ENCODE results near the gene TJP2.

DNA sequence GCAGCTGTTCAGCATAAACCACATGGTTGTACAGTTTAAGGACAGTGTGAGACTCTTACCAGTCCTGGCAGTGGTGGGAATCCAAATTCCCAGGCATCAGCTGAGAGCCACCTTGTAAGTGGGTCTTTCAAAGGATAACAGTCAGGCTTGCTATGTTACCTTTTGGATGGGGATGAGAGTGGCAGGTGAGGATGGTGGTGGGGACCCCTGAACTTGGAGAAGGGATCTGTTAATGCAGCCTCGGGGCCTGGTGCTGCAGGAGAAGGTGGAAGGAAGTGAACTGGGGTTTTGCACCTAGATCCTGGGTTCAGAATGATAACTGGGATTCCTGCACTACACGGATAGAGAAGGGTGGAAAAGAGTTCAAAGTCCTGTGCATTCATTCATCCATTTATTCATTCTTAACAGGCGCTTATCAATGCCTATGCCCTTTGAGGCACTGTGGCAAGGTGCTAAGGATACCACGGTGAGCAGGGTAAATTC, 41.8 kb upstream of the TJP2 start:
- PRO-cap, 3 experiments = no peak in any of the 3 experiments
- RAMPAGE, long total RNA = no peak

DNA sequence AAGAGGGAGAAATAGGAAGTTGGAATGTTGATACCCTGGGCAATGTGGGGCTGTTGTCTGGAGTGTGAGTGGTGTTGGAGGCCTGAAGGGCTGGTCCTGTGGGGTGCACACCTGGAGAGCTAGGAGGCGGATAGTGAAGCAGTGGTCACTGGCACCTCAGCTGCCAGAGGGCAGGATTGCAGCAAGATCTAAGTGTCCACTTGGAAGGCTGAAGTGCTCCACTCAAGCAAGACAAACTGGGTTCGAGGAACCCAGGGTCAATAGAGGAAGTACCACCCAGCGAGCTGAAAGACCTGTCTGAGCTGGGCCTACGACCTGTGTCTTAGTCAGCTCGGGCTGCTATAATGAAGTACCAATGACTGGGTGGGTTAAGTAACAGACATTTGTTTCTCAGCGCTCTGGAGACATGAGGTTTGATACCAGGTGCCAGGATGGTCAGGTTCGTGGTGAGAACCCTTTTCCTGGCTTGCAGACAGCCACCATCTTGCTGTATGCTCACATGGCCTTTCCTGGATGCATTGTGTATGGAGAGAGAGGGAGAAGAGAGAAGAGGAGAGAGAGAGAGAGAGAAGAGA, 39.6 kb upstream of the TJP2 start:
- PRO-cap, 3 experiments = no peak in any of the 3 experiments
- RAMPAGE, long total RNA = no peak

DNA sequence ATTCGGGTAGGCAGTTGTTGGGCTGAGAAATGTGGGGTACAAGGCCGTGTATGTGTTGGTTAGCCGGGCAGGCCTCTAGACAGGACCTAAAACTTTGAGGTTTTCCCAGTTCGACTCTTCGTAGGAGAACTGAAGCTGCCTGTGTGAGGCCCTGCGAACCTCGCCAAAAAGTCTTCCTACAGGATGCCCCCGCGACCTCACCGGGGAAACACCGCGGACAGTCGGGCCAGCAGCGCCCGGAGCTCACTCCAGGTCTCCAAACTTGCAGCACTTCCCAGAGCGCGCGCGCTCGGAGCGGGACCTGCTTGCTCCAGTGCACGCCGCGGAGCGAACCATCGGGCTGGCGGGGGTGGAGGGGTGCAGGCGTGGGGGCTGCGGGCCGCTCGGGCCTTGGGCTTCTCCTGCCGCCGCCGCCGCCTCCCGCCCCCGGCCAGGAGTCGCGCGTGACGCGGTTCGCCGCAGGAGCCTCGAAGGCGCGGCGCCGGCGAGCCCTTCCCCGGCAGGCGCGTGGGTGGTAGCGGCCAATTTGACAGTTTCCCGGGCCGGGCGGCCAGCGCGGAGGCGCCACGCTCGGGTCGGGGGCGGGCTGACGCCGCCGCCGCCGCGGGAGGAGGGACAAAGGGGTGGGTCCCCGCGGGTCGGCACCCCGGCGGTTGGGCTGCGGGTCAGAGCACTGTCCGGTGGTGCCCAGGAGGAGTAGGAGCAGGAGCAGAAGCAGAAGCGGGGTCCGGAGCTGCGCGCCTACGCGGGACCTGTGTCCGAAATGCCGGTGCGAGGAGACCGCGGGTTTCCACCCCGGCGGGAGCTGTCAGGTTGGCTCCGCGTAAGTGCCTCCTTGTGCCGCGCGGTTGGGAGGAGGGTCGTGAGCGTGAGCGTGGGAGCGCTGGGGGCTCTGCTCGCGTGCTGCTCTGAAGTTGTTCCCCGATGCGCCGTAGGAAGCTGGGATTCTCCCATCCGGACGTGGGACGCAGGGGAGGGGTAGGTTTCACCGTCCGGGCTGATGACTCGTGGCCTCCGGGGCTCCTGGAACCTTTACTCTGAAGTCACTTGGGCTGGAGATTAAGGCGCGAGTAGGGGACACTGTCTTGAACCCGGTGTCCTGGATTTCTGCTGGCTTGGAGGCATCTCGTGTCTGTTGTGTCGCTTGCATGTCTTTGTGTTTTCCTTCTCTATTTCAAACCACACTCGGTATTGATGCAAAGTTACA, at the start of gene TJP2:
TJP2 (plus strand) TSS at position 668 of the 1,207 bp plus-strand sequence.
- PRO-cap, 3 experiments = peak in 3 of 3 experiments; most common plus-strand start position 673 of the sequence (in 3); most common minus-strand start position 287 of the sequence (in 2)
- RAMPAGE, long total RNA = no peak

DNA sequence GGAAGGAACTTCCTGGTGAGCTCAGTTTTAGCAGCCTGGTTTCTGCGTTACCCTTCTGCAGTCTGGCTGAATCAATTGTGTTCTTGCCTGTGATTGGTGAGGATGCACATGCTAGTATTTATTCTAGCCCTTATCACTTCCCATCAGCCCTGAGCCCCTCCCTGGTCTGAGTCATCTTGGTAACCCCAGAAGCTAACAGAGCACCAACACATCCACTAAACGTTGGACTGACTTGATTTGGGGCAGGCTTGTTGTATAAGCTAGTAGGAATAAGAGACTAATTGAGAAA, 6.6 kb downstream of the TJP2 start:
- PRO-cap, 3 experiments = peak in 1 of 3 experiments; most common minus-strand start position 64 of the sequence (in 1)
- RAMPAGE, long total RNA = no peak

DNA sequence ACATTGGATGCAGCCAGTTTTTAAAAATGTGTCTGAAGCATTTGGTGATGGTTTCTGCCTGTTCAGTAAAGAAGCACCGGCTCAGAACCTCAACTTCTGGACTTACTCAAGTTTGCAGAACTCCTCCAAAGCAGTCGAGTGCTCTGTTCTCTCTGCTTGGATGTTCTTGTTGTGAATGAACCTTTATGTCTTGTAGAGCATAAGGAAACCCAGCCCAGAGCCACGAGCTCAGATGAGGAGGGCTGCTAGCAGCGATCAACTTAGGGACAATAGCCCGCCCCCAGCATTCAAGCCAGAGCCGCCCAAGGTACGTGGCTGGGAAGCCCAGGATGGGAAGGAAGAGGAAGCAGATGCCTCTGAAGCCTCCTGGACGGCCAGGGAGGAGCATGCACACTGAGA, 75.1 kb downstream of the TJP2 start:
- PRO-cap, 3 experiments = no peak in any of the 3 experiments
- RAMPAGE, long total RNA = no peak

DNA sequence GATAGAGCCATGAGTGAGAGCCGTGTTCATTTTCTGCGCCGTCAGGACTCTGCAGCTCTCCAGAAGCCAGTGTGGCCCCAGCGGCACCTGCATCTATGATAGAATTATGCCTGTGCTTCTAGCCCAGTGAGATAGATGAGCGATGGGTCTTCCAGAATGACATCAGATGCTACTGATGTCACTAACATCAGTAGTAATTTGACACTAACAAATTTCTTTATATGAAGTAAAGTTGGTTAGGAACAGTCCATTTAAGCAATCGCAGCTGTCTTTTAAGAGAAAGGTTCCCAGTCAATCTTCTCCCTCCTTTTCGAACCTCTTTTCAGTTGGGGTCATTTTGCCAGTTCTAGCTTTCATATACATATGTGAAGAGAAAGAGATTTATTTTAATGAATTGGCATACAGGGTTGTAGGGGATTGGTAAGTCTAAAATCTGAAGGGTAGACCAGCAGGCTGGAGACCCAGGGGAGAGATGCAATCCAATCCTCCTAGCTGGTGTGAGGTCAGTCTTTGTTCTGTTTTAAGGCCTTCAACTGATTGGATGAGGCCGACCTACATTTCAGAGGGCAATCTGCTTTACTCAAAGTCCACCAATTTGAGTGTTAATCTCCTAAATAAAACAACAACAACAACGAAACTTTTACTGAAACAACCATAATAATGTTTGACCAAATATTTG, 68.0 kb upstream of the ENTREP1 start:
- PRO-cap, 3 experiments = no peak in any of the 3 experiments
- RAMPAGE, long total RNA = no peak

DNA sequence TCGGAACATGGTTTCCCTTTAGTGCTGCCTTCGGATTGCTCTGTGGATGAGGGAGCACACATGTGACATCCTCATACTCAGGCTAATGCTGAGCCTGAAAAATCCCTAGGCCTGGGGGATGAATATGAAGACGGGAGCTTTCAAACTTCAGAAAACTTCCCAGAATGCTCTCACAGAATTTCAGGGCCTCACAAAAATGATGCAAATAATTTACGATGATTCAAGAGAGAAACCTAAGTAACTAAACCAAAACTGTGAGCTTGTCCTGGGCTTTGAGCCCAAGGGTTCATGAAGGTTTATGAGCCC, 145.3 kb downstream of the ENTREP1 start:
- PRO-cap, 3 experiments = no peak in any of the 3 experiments
- RAMPAGE, long total RNA = no peak

DNA sequence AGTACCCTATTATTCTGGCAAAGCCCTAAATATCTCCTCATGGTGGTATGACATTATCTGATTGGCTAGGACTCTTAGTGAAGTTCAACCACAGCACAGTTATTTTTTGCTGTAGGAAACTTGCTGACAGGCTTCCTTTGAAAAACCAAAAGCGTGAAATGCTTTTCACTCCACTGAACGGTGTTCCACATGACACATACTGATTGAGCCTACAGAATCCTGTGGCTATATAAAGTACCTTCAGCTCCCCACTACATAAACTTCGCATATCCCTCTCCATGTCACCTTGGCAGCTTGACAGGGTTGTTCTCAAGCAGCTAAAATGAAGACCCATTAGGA, 91.7 kb downstream of the APBA1 start:
- PRO-cap, 3 experiments = no peak in any of the 3 experiments
- RAMPAGE, long total RNA = no peak

DNA sequence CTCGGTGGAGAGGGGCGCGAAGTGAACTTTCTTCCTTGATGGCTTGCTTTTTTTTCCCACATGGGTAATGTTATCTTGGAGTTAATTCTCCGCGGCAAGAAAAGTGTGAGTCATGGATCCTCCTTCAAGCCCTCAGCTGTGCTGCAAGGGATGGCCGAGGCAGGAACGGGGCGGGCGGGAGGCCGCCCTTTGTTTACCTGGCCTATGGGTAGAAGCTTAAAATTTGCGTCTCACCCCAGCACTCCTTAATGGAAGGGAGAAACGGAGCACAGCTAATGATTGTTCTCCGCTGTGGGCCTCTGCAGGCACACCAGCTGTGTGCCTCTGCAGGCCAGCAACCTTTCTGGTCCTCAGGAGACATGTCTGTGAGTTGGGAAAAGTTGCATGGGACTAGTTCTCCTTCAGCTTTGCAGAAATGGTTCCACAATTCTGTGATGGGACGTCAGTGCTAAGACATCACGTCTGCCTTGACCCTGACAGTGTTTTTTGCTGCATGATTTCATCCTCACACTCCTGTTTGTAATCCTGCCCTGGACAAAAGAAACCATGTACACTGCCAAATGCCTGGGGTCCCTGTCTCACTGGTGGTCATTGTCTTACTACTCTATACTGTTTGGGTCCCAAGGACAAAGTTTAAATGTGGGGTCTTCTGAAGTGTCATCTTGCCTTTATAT, 1.2 kb downstream of the MAMDC2 start:
- PRO-cap, 3 experiments = no peak in any of the 3 experiments
- RAMPAGE, long total RNA = no peak

GRCh38 chr9:70053862-70054610, 10.4 kb downstream of the MAMDC2 start:
- PRO-cap, 3 experiments = no peak in any of the 3 experiments
- RAMPAGE, long total RNA = no peak

- PRO-cap, 3 experiments = no peak in any of the 3 experiments
- RAMPAGE, long total RNA = no peak
These were observed 41.8 kb upstream of the SMC5 start for GRCh38 chr9:70216974-70217385.

- PRO-cap, 3 experiments = no peak in any of the 3 experiments
- RAMPAGE, long total RNA = no peak
These were observed 43.2 kb downstream of the SMC5 start for GRCh38 chr9:70302051-70302400.

GRCh38 chr9:70389320-70390134, 24.9 kb downstream of the KLF9 start:
- PRO-cap, 3 experiments = peak in 1 of 3 experiments; most common plus-strand start chr9:70389956 (in 1); most common minus-strand start chr9:70389895 (in 1)
- RAMPAGE, long total RNA = no peak

- PRO-cap, 3 experiments = no peak in any of the 3 experiments
- RAMPAGE, long total RNA = no peak
These were observed 4.7 kb downstream of the KLF9 start for GRCh38 chr9:70409670-70410268.

DNA sequence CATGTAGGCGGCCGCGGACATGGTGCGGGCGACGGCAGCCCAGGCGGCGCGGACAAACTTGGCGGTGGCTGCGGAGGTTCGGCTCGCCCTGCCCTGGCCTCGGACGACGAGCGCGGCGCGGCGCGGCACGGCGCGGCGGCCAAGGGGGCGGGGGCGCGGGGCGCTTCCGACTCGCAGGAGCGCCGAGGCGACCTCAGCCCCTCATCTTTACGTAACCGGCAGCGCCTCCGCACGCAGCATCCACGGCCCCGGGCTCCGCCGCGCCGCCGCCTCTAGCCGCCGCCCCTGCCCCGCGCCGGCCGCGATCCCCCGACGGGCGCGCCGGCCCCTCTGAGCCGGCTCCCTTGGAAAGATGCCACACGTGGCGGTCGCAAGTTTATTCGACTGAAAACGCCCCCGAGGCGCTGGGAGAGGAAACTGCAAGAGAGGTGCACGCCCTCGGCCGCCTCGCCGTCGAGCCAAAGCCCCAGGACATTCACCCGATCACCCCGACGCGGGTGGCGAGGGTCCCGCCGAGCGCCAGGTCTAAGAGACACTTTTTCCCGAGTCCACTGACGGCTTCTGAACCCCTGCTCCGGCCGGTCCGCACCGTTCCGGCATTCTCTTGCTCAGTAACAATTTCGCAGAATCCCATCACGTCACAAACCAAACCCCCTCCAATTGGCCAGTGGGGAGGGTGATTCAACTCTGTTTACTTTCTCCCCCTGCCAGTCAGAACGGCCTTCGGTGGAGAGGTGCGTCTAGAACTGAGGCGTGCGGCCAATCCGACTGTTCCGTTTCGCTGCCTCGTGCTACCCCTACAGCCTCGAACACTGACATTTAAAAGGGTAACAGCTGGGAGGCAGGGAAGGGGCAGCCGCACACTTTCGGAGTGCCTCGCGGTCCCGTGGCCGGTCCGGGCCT, 863 bp downstream of the KLF9 start:
- PRO-cap, 3 experiments = peak in 3 of 3 experiments; most common plus-strand start position 204 of the sequence (in 3); most common minus-strand start position 346 of the sequence (in 2)
- RAMPAGE, long total RNA = no peak

DNA sequence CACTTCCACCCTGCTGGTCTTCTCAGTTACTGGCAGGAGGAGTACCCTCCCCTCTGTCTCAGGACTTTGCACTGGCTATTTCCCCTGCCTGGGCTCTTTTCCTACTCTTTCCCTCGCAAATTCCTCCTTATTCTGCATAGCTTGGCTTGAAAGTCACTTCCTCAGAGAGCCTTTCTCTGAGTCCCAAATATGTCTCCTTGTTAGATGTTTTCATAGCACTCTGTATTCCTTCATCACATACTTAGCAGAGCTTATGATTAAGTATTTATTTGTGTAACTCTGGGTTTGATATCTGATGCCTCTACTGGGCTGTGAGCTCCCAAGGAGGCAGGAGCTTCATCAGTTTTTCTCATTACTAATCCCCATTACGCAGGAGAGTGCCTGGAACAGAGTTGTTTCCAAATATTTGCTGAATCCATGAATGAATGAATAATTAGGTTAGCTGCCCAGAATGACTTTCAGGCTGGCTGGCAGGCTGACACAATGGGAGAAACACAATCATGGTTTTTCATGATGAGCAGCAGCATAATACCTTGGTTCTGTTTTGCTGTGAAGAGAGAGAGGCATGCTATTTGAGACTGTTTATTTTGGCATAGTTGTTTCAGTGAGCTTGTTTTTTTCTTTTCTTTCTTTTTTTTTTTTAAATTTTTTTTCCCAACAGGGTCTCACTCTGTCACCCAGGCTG, 160.0 kb upstream of the KLF9 start:
- PRO-cap, 3 experiments = no peak in any of the 3 experiments
- RAMPAGE, long total RNA = no peak

- PRO-cap, 3 experiments = no peak in any of the 3 experiments
- RAMPAGE, long total RNA = no peak
These were observed 183.0 kb upstream of the KLF9 start for GRCh38 chr9:70597455-70597907.

DNA sequence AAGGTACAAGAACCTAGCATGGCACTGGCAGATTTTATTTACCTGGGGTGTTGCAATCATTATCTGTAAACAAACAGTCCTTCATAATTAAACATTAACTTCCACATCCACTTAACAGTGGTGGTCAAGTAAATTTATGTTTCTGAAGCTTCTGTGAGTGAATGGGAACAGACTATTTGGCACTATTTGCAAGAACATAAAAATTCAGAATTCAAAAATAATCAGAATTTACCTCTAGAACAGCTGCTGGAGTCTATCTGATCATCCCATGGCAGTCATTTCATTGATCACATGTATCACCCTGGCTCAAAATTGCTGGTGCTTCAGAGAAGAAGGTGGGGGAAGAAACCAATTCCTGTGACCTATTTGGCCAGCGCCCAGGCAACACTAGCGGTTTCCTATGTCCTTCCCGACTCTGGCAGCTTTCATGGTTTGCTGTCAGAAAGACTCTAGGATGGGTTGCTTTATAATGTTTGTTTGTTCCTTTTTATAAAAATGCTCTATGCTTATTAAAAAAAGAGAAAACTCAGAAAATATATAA, 24.7 kb downstream of the TRPM3 start:
- PRO-cap, 3 experiments = peak in 1 of 3 experiments; most common plus-strand start position 430 of the sequence (in 1); most common minus-strand start position 303 of the sequence (in 1)
- RAMPAGE, long total RNA = no peak

- PRO-cap, 3 experiments = no peak in any of the 3 experiments
- RAMPAGE, long total RNA = no peak
These were observed 160.6 kb downstream of the CEMIP2 start for GRCh38 chr9:71607776-71608038.

GRCh38 chr9:71630431-71630995, 137.8 kb downstream of the CEMIP2 start:
- PRO-cap, 3 experiments = no peak in any of the 3 experiments
- RAMPAGE, long total RNA = no peak

Measured in cerebellum (tissue), 5 donors.